Parietal lobe (tissue), 2 donors: ENCODE measurements around a stretch of chr2.

- RAMPAGE, long total RNA: no peak
Observed at GRCh38 chr2:219200458-219201288, 5.9 kb upstream of the ZFAND2B start.

- RAMPAGE, long total RNA: no peak
Observed at GRCh38 chr2:219219227-219219424, 368 bp upstream of the ABCB6 start.

DNA sequence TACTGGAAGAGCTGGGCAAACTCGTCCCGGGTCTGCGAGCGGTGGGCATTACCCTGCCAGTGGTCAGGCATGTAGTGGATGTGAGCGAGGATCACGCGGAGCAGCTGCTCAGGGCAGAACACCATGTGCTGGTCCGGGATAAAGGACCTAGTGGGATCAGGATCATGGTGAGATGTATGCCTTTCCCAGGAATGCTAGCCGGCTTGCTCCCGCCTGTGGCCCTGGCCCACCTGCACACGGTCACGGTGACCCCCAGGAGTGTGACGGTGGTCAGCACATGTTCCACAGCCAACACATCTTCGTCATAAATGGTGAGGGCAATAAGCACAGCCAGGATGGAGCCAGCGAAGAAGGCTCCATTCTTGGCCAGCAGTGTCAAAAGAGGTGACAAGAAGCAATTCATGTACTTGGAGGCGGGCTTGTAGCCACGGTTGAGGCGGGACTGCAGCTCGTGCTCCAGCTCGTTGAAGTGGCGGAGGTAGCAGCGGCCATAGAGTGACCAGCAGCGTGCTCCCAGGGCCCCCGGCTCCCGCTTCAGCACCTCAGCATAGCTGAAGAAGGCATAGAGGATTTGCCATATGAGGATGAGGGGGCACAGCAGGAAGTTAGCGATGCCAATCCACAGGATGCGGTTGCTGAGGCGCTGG is 5.2 kb upstream of the ABCB6 start:
- RAMPAGE, long total RNA: no peak

DNA sequence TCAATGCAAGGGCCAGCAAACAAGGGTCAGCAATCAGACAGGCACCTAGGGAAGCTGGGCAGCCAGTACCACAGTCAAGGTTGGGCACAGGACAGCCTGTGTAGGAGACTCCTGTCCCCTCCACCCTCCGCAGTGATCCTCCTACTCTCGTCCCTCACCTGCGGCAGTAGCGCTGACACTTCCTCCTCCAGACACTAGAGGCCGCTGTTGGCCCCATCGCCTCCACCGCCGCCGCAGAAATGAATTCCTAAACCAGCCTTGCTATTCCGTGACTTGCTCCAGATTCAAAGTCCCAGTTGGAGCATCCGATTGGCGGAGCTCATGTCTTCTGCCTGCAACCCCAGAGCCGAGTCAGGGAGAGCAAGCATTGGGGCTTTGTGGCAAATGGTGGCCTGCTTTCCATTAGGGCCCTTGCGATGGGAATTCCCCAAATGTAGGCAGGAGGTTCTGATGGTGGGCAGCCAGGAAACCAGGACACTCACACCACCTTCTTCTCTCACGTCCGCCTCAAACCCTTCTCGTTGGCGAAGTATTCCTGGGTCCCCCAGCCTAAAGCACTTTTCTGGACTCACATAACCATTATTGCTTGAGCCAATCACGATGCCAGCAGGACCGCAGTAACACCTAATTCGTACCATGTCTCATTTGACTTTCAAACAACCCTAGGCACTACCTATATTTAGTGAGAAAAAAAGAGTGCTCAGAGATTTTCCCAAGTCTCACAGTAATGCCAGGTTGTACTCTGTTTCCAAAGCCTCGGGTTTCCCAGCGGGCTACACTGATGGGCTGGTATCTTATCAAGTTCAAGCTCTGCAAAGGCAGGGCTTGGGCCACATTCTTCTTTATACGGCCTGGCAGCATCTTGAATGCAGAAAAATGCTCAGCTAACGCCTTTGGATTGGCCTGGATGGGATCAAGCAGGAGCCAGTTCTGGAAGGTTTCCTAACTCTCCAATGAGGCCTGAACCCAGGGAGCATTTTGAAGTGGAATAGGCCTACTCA is 1.2 kb upstream of the DNAJB2 start:
- RAMPAGE, long total RNA: no peak

DNA sequence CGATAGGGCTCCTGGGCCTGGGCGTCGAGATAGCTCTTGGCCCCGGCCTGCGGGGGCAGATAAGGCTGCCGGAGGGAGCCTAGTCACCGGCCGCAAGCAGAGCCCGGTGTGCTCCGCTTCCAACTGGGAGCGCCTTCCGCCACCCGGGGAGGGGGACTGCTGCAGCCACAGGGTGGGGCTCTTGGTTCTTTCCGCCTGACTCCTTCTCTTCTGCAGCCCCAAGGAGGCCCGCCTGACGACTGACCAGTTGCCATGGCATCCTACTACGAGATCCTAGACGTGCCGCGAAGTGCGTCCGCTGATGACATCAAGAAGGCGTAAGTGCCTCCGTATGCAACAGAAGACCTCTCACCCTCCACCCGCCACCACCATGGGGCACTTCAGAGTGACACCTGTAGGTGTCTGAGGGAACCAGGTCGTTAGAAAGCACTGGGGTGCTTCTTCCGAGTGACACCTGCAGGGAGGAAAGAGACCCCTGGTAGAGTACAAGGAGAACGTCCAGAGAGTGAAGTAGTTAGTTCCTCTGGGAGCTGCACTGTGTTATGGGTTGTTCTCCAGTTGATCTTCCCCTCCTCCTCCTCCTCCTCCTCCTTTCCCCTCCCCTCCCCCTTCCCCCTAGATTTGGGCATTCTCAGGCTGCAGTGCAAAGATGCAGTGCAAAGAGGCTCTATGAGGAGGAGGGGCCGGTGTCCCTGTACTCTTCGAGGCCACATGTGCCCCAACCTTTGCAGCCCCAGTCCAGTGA is 588 bp downstream of the DNAJB2 start:
- RAMPAGE, long total RNA: no peak

- RAMPAGE, long total RNA: no peak
Observed at GRCh38 chr2:219388056-219388829, 531 bp upstream of the DNPEP start.

- RAMPAGE, long total RNA: no peak
Observed at GRCh38 chr2:219406598-219407334, 11.4 kb upstream of the DES start.

- RAMPAGE, long total RNA: no peak
Observed at GRCh38 chr2:219417350-219417953, 725 bp upstream of the DES start.

- RAMPAGE, long total RNA: no peak
Observed at GRCh38 chr2:219436917-219437546, 2.4 kb downstream of the SPEG start.

- RAMPAGE, long total RNA: no peak
Observed at GRCh38 chr2:219570540-219571359, 589 bp downstream of the OBSL1 start.

DNA sequence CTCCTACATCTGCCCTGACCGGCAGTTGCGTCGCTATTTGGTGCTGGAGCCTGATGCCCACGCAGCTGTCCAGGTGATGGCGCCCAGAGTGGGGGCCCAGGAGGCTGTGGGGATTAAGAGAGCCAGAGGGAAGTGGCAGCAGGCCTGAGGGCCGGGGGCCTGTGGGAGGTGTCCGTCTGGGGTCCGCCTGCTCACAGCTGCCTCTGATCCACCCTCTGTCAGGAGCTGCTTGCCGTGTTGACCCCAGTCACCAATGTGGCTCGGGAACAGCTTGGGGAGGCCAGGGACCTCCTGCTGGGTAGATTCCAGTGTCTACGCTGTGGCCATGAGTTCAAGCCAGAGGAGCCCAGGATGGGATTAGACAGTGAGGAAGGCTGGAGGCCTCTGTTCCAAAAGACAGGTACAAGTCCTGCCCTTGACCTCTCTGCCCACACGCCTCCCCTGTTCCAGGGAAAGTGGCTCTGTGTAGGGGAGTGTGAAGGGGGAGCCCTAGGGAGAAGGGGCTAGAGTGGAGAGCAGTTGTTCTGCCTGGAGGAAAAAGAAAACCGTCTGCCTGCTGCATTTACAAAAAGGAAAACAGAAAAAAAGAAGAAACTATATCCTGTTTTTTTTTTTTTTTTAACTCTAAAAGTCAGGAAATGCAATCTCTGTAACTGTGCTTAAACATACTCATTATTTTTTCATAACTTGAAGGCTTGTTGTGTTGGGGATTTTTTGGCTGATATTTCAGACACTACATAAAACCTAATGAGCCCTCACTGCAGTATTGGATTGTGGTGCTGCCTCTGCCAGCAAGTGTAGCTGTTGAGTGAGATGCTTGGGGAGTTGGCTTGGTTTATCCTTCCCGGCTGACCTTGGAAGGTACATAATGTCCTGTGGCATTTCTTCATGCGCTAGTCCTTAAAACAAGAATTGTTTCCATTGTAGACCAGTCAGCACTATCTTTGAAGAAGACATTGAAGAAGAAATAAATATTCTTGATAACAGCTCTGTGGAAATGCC is 11.8 kb downstream of the STK11IP start:
- RAMPAGE, long total RNA: no peak

GRCh38 chr2:219684641-219685719 is 57.5 kb downstream of the SLC4A3 start:
- RAMPAGE, long total RNA: no peak

DNA sequence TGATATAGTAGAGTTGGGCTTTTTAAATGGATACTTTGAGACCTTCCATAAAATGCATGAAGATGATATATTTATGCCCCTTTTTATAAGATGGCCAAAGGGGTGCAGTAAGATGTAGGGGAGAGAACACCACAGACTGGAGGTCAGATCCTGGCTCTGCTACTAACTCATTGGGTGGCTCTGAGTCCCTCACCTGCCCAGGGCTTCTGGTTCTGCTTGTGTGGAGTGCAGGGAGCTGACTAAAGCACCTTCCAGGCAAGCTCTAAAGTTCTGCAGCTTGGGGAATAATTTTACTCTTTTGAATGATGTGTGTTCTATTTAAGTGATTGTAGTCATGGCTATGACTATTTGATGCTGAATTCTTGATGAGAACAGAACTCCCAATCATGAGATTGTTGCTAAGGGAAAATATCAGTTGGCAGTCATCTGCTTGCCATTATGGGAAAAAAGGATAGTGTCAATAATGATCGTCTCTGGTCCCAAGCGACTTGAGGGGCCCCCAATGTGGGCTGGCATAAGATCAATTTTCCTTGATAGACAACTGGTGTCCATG is 131.5 kb downstream of the SLC4A3 start:
- RAMPAGE, long total RNA: no peak

DNA sequence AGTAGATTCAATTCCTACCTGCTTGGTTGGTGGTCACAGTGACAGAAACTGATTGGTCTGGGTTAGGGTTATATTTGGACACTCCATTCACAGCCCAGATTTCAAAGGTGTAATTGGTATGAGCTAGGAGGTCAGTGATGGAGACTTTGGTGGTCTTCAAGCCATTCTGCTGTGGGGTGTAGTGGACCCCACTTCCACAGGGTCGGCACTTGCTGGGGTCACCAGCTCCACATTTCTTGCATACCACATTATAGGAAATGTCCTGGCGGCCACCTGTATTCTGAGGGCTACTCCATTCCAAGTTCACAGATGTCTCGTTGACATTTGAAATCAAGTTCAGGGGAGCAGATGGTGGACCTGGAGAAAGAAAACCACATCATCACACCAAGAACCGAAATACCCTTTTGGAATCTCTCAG is 89.8 kb downstream of the EPHA4 start:
- RAMPAGE, long total RNA: no peak

- RAMPAGE, long total RNA: no peak
Observed at GRCh38 chr2:222235558-222235821, 63.3 kb downstream of the PAX3 start.

GRCh38 chr2:222305609-222306484 is 7.0 kb upstream of the PAX3 start:
- RAMPAGE, long total RNA: no peak

DNA sequence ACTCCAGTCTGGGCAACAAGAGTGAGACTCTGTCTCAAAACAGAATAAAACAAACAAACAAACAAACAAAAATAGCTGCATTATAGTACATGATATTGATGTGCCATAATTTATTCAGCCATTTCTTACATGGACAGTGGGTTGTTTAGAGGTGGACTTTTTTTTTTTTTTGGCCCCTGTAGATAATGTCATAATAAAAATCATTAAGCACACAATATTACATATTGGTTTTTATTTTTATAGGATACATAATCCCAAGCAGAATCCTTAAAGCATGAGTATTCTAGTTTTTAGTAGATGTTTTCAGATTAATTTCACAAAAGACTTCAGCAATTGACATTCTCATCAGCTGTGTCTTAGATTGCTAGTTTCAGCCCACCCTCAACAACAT is 24.0 kb upstream of the ENSG00000288658 start:
- RAMPAGE, long total RNA: no peak

DNA sequence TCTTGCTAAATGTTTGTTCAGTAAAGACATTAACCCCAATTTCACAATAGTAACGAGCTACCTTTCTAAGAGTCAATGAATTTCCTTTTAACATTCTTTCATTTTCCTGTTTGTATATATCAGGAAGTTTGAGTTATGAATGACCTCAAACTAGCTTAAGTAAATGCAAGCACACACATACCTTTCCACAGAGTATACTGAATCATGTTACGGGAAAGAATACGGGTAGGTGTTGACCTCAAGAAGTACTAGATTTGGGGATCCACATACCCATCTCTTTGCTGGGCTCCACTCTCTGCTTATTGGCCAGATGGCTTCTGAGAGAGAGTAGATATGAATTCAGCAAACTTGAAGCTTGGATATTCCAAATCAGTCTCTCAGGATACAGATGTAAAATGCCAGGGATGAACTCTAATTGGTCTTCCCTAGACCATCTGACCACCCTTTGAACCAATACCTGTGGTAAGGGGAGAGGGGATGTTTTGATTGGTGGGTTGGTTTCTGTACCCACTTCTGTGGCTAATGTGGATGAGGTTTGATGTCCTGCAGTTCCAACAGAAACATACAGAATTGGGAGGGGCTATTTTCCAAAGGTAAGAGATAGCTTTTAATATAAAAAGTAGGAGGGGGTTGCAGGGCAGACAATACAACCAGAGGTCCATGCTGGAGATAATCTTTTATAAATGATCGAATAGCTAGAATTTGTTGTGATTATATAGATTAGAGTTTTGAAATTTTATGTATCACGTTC is 18.0 kb upstream of the ACSL3 start:
- RAMPAGE, long total RNA: no peak

DNA sequence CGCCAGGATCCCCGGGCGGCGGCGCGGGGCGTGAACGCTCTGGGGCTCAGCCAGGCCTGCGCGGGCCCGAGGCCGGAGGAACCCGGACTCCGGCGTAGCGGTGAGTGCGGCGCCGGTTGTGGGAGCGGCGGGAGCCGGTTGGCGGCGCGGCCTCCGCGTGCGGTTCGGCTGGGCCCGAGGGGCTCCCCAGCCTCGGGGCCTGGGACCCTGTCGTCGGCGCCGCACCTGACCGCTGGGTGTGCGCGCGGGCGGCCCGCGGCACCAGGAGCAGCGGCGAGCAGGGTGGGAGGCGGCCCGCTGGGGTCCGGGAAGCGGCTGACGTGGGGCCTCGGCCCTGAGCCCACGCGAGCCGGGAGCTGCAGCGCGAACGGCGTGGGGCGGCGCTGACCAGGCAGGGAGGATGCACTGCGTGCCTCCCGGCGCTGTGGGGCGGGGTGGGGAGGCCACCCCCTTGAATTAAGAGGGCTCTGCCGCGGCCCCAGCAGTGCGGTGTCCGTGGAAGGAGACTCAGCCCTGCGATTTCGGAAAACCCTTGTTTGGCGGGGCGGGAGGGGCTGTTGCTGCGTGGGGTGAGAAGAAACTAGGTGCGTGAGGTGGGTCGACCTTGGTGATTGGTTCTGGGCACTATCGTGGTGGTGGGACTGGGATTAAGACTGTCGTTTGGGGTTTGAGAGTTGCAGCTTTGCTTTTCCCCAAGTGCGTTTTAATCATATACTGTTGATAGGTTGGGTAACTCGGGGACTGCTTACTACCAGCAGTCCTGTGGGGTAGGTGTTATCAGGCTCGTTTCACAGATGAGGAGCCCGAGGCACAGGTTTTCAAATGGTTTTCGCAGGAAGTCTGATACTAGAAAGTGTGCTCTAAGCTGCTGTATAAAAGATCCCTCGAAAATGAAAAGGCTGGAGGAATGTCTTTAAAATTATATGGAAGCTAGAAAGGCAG is 594 bp downstream of the ACSL3 start:
- RAMPAGE, long total RNA: no peak

GRCh38 chr2:222862101-222862637 is 1.3 kb downstream of the ACSL3 start:
- RAMPAGE, long total RNA: no peak